Fibroblast of the aortic adventitia (primary cell): ENCODE data around the gene MIGA2.

DNA sequence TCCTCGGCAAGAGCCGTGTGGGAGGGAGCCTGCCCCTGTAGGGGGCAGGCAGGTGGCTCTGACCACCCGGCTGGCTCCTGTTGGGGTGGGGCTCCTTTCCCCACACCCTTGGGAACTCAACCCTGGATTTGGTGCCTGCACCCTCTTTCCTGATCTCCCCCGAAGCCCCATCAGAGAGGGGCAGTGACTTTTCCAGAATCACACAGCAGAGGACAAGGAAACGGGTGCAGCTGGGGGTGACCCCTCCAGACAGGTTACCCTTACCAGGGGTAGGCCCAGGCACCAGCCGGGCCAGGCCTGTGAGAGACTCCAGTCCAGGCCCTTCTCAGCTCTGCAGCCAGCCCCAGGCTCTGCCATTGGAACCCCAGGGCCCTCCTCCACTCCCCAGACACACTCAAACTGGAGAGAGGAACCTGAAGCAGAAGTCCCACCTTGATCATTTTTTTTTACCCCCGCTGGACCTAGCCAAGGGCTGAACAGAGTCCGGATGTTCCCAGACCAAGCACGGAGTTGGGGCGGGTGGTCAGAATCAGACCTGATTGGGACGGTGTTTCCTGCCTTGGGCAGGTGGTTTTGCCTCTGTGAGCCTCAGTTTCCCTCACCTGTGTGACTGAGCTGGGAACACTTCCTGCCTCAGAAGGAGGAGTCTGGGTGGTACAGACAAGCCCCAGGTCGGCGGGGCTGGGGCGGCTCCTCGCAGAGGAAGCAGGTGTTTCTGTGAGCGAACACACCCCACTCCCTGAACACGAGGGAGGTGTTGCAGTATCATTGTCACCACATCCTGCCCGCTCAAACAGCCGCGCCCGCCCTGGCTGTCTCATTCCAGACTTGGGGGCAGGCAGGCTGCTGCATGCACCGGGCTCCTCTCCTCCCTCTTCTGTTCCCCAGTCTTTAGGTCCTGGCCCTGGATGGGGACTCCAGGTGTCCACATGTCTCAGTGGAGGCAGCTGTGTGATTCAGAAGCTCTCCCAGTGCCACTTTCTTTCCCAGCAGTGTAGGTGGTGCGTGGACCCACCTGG, 18.7 kb upstream of the PHYHD1 start:
- CAGE, long polyA plus RNA = no peak

GRCh38 chr9:129035961-129037198, at the start of gene MIGA2:
Gene MIGA2 (plus strand): TSS chr9:129036626.
- CAGE, long polyA plus RNA = no peak

GRCh38 chr9:129102132-129102784, 8.3 kb downstream of the CRAT start:
- CAGE, long polyA plus RNA = no peak

DNA sequence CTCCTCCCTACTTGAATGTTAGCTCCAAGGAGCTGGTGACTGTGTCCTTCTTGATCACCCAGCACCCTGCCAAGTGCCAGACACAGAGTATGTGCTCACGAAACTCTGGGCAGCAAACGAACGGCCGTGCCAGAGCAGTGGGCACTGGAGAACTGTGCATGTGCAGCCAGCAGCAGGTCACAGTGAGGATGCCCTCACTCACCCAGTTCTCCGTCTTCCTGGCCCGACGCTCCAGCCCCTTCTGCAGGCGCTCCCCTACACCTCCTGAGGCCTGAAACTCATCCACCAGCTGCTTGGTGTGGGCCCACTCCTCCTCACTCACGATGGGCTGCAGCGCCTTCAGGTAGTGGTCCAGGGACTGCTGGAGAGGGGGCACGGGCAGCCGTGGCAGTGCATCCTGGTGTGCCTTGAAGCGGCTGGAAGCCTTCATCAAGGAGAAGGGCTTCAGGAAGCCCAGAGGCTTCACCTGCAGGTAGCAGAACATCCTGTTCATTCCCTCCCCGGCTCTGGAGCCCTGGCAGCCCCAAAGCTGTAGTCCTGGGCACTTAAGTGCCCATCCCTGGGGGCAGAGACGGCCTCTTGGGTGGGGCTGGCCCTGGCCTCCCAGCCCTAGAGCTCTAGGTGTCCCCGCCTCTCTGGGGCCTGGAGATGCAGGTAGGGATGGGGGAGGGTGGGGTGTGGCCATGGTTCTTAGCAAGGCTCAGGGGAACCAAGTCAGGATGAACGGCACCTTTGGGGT, 2.8 kb downstream of the CRAT start:
- CAGE, long polyA plus RNA = no peak

GRCh38 chr9:129141336-129142391, 30.4 kb downstream of the PTPA start:
- CAGE, long polyA plus RNA = no peak

DNA sequence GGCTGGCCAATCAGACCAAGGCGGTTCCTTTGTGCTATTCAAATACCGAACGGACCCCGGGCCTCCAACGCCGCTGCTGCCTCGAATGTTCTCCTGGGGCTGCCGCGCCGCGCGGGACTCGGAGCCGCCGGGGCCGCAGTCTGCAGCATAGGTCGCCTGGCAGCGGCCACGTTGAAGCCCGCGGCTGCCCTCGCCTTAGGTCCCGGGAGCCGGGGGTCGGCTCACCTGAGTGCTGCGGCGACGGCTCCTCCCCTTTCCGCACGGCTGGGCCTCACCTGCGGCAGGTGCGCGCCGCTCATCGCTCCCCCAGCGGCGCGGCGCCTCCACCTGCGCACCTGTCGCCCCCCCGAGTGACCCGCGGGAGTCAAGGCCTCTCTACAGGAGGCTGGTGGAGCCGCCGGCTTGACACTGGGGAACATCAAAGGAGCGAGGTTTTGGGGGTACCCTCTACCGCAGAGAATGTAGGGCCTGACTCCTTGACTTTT, 364 bp upstream of the IER5L start:
- CAGE, long polyA plus RNA = no peak

GRCh38 chr9:129253900-129254743, 76.1 kb upstream of the IER5L start:
- CAGE, long polyA plus RNA = no peak

DNA sequence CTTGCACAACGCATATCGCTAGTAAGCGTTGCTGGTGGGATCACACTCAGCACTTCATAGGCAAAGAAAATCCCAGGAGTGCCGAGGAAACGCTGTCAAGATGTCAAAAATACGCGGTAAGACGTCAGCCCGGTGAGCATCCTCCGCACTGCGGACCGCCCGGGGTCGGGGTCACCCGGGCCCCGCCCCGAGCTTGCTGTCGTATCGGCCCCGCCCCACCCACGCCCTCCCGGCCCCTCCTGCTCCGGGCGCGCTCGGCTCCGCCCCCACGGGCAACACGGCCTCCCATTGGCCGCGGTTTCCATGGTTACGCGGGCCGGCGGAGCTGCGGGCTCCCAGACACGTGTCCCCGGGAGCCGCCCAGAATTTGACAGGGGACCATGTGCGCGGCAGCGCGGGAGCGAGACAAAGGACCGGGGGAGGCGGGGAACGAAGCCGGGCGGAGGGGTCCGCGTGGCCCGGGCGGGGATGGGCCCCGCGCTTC, 80.2 kb upstream of the IER5L start:
- CAGE, long polyA plus RNA = no peak

DNA sequence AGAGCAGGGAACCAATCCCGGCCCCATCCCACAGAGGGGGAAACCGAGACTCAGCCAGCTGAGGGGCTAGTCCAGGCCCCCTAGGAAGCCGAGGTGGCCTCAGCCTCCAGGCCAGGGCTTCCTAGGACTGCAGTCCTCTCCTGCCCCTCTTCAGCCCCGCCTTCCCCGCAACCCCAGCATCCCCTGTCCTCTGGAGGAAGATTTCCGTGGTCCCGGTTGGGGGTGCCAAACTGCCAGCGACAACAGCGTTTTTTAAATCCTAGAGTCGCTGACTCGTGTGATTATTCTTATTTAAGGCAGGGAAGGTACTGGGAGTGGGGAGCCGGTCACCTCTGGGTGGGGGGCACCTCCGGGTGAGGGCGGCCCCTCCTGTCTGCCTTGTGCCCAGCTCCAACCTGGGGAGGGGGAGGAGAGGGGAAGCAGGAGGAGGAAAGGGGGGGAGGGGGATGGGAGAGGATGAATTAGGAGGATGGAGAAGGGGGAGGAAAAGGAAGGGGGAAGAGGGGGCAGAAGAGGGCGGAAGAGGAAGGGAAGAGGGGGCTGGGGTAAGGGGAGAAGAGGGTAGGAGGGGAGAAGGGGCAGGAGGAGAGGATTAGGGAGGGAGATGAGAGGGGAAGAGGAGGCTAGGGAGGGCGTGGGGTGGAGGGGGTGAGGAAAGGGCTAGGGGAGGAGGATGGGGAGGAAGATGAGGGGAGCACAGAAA, 173.1 kb upstream of the IER5L start:
- CAGE, long polyA plus RNA = no peak

- CAGE, long polyA plus RNA = no peak
These were observed 140.2 kb downstream of the C9orf50 start for GRCh38 chr9:129480631-129481126.

DNA sequence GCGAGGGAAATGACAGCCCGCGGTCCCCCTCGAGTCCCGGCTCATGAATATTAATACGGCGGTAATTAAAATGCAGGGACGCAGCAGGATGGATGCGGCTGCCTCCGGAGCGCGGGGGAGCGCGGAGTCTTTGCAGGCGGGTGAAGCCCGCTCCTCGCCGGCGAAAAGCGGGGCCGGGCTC, 132.7 kb downstream of the C9orf50 start:
- CAGE, long polyA plus RNA = no peak

DNA sequence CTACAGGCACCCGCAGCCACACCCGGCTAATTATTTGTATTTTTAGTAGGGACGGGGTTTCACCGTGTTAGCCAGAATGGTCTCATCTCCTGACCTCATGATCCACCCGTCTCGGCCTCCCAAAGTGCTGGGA, 131.6 kb downstream of the C9orf50 start:
- CAGE, long polyA plus RNA = no peak

- CAGE, long polyA plus RNA = no peak
These were observed 125.5 kb downstream of the C9orf50 start for GRCh38 chr9:129495106-129496057.

DNA sequence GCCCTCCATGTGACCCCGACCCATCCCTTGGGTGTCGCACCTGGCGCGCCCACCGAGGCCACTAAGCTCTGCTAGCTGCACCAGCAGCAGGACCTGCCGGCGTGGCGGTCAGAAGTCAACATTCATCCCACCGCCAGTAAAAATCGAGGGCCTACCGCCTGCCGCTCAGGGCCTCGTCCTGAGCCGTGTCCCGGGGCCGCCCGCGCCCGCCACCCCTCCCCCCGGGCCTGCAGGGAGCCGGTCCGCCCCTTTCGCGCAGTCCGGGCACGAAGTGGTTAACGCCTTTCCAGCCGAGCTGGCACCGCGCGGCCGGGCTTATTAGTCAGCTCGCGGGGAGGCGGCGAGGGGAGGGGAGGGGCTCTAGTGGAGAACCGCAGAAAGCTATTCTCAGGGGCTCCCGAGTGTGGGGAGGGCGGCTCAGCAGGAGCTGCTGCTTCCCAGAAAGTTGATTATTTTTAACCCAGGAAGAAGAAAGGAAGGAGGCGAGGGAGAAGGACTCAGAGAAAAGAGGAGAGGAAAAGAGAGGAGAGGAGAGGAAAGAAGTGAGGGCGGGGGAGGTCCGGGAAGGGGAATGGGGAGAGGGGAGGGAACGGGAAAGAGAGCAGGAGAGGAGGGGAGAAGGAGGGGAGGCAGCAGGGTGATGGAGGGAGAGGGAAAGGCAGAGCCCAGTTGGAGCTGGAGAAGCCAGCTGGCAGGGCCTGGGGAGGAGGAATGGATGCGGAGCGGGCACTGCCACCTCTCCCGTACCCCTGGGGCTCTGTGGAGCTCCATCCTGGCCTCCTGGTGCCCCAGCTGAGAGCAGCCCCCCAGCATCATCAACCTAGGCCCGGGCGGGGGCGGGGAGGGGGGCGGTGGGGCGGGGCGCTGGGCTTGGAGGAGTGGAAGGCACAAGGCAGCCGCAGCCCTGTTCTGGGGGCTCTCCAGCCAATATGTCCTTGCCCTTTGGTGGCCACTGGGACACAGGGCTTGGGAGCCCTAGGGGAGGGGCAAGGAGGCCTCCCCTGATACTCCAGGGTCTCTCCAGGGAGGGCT, 124.1 kb downstream of the C9orf50 start:
- CAGE, long polyA plus RNA = no peak

DNA sequence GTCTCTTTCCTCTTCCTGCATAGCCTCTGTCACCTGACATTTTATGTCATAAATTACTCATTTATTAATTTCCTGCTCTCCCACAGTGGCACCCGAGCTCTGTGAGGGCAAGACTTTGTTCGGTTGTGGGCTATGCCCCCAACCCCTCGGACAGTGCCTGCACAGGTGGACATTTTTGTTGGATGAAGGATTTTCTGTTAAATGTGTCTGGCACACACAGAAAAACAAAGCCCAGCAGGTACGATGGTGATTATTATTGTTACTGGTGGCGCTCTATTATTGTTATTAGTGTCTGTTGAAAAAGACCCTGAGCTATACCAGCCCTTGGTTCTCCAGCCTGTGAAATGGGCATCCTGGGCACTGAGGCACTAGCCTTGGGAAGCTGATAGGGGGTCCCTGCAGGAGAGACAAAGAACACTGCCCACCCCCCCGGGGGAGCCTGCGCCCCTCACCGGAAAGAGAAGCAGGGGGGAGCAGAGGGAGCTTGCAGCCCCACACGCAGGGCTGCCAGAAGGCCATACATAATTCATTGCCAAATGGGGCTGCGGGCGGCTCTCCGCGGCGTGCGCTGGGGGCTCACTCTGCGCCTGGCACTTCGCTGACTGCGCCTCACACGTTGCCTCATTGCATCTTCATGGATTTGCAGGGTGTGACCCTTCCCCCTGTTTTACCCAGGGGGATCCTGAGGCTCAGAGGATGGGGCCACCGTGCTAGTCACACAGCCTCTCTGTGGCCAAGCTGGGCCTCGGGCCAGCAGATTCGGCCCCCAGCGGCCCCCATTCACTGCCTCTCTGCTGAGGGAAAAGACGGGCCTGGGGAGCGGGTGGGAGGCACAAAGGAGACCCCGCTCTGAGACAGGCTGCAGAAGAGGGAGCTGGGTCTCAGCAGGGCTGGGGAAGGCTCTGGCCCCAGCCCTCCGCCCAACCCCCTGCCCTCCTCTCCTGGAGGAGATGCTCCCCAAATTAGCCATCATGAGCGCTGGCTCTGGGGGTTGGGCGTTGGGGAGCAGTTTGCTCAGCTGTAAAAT, 115.8 kb downstream of the C9orf50 start:
- CAGE, long polyA plus RNA = no peak

- CAGE, long polyA plus RNA = no peak
These were observed 50.4 kb downstream of the C9orf50 start for GRCh38 chr9:129570382-129571098.

DNA sequence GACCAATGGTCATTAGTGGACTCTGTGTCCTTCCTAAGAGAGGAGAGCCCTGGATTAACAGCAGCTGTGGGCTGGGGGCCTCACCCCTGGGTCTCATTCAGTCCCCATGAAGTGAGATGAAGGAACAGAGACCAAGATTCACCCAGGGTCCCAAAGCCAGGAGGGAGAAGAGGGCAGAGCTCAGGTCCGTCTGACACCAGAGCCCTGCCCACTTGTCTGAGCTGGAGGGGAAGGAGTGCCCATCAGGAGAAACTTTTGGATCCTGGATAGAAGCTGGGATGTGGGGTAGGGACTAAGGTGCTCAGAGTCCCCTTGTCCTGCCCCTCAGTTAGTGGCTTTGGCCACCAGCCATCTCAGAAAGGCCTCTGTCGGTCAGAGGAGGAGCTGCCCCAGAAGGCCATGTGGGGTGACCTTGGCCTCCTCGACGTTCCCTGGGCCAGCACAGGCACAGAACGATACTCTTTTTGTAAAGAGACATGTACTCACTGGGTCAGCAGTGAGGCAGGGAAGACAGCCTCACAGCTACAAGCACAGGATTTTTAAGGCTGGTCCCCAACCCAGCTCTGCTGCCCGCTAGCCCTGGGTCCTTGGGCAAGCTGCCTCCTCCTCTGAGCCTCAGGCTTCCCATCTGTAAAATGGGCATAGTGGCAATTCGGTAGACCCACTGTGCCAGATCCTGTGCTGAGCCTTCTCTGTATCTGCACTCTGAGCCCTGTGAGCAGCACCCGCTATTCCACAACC, 49.5 kb downstream of the C9orf50 start:
- CAGE, long polyA plus RNA = no peak

DNA sequence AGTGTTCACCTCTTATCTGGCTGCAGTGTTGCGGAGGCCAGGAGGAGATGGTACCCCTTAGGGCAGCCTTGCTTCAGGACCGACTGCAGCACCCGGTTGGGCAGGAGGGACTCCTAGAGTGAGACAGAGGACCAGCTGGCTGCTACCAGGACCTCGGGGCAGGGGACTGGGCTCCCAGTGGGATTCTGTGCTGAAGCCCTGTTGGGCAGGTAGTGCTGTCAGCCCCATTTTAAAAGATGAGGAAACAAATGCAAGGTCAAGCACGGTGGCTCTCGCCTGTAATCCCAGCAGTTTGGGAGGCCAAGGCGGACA, 8.6 kb downstream of the C9orf50 start:
- CAGE, long polyA plus RNA = no peak

GRCh38 chr9:129626662-129627393, 865 bp downstream of the NTMT1 start:
- CAGE, long polyA plus RNA = no peak

DNA sequence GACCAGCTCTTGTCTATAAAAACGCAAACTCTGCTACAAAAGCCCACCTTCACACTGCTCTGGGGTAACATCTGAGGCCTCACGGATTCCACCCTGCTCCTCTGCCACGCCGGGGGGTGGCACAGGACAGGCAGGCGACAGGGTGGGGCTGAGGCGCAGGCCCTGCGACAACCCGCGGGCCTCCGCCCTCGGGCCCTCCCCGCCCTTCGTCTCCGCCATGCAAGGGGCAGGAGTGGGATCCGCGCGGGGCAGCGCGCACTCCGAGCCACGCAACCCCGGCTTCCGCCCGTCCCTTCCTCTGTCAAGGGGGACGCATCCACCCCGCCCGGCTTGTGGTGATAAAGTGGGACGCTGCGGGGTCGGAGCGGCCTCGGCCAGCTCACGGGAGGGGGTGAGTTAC, 464 bp downstream of the ASB6 start:
- CAGE, long polyA plus RNA = no peak